SK-MEL-5 (cell line): ENCODE results near the genes LBR and EPHX1.

DNA sequence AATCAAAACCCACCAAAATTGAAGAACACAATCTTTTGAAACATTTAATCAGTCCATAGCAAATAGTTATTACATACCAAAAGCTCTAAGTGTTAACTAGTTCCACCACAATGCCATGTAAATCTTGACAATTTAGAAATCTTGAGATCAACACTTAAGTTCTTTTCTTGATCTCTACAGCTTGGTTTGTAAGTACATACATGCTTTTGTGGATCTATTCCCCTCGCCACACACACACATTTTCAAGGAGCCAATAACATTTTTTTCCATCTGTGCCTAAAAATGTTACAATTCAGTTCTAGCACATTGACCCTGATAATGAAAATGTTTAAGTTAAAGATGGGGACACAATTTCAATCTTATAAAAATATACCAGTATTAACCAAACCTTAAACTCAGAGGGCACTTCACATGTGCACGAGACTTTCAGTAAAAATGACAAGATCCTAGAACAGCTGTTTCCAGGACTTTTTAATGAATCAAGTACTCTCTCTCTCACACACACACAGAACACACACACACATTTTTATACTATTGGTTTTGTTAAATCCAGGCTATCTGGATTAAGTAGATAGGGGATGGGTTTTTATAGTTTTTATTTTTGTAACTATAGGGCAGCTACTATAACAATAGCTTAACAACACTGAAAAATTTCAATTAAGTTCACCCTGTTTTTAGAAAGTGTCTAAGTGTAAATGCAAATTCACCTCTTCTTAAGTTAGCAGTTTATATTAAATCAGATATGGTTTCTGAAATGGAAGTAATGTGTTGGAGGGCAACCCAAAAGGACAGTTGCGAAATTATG lies 29.0 kb downstream of the CNIH4 start:
RAMPAGE:
- cytosol, long total RNA = no peak
- long total RNA = no peak
- nucleus, long total RNA = no peak

GRCh38 chr1:224407732-224407931 lies 27.0 kb downstream of the WDR26 start:
RAMPAGE:
- cytosol, long total RNA = no peak
- long total RNA = no peak
- nucleus, long total RNA = no peak

RAMPAGE:
- cytosol, long total RNA = no peak
- long total RNA = no peak
- nucleus, long total RNA = no peak
These were observed 23.3 kb downstream of the WDR26 start for GRCh38 chr1:224411322-224411653.

RAMPAGE:
- cytosol, long total RNA = no peak
- long total RNA = no peak
- nucleus, long total RNA = no peak
These were observed 22.8 kb downstream of the WDR26 start for GRCh38 chr1:224411654-224412315.

RAMPAGE:
- cytosol, long total RNA = no peak
- long total RNA = no peak
- nucleus, long total RNA = no peak
These were observed 4.5 kb upstream of the WDR26 start for GRCh38 chr1:224438891-224439628.

GRCh38 chr1:225427842-225428174 lies at the start of gene LBR:
LBR (minus strand) TSS chr1:225428038.
RAMPAGE:
- cytosol, long total RNA = start-site peak on the minus strand at chr1:225428012-225428092, 1,206 and 931 reads in 2 replicates
- long total RNA = start-site peak on the minus strand at chr1:225428026-225428098, 357 and 254 reads in 2 replicates
- nucleus, long total RNA = start-site peak on the minus strand at chr1:225428000-225428090, 541 and 158 reads in 2 replicates

GRCh38 chr1:225444850-225445332 lies 17.1 kb upstream of the LBR start:
RAMPAGE:
- cytosol, long total RNA = no peak
- long total RNA = no peak
- nucleus, long total RNA = no peak

RAMPAGE:
- cytosol, long total RNA = no peak
- long total RNA = no peak
- nucleus, long total RNA = no peak
These were observed 45.4 kb upstream of the LBR start for GRCh38 chr1:225473079-225473752.

RAMPAGE:
- cytosol, long total RNA = no peak
- long total RNA = no peak
- nucleus, long total RNA = no peak
These were observed 24.4 kb upstream of the ENAH start for GRCh38 chr1:225677275-225677712.

DNA sequence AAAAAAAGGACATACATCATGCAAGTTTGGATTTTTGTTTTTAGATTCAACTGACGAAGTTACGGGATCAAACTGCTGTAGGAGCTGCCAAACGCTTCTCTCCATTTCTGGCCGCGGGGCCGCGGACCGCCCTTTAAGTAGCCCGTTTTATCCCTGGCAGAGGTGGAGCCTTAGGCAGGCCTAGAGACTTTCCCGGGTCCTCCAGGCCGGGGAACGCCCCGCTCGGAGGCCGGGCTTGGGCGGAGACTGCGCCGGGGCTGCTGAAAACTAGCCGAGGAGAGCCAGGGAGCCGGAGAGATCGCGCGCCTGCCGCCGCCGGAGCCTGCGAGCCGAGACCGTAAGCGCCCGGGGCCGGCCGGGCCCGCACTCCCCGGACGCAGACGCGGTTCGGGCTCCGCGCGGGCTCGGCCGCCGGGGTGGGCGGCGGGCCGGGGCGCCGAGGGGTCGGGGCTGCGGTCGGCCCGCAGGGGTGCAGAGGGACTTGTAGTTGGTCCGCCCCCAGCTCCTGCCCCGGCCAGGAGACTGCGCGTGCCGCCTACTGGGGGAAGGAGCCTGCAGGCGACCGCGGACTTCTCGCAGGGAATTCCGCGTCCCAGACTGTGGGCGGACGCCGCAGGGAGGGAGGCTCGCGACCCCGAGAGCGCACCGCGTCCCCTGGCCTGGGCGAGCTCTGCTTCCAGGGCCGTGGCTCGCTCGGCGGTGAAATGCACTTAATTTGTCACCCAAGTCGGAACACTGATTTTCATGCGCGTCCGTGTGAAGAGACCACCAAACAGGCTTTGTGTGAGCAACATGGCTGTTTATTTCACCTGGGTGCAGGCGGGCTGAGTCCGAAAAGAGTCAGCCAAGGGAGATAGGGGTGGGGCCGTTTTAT lies at the start of gene EPHX1:
Gene EPHX1 (plus strand): TSS at position 292 of the 874 bp plus-strand sequence.
RAMPAGE:
- cytosol, long total RNA = start-site peak on the plus strand centred at position 280 of the sequence, 36 bp wide, 971 and 856 reads in 2 replicates
- long total RNA = start-site peak on the plus strand centred at position 285 of the sequence, 25 bp wide, 268 and 452 reads in 2 replicates
- nucleus, long total RNA = no peak

RAMPAGE:
- cytosol, long total RNA = no peak
- long total RNA = no peak
- nucleus, long total RNA = no peak
These were observed 35.8 kb downstream of the TMEM63A start for GRCh38 chr1:225846006-225847197.

RAMPAGE:
- cytosol, long total RNA = no peak
- long total RNA = no peak
- nucleus, long total RNA = no peak
These were observed 8.2 kb downstream of the H3-3A start for GRCh38 chr1:226070732-226071140.

GRCh38 chr1:226132859-226133545 lies 53.5 kb downstream of the ACBD3 start:
RAMPAGE:
- cytosol, long total RNA = no peak
- long total RNA = no peak
- nucleus, long total RNA = no peak

DNA sequence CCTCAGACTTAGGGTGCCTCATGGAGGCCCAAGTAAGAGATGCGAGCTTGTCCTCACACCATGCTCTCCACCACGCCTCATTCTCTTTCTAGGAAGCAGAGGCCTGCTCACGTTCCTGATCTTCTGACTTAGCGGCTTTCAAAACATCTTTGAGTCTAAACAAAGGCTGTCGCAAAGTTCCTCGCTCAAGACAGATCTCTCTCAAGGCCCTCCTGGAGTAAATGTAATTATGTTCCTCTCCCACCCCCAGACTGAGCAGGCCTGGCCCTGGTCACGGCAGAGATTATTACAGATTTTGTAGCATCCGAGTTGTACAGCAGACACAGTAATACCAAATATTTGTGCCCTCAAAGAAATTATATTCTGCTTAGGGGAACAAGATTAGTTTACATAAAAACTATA lies 10.5 kb upstream of the MIXL1 start:
RAMPAGE:
- cytosol, long total RNA = no peak
- long total RNA = no peak
- nucleus, long total RNA = no peak

DNA sequence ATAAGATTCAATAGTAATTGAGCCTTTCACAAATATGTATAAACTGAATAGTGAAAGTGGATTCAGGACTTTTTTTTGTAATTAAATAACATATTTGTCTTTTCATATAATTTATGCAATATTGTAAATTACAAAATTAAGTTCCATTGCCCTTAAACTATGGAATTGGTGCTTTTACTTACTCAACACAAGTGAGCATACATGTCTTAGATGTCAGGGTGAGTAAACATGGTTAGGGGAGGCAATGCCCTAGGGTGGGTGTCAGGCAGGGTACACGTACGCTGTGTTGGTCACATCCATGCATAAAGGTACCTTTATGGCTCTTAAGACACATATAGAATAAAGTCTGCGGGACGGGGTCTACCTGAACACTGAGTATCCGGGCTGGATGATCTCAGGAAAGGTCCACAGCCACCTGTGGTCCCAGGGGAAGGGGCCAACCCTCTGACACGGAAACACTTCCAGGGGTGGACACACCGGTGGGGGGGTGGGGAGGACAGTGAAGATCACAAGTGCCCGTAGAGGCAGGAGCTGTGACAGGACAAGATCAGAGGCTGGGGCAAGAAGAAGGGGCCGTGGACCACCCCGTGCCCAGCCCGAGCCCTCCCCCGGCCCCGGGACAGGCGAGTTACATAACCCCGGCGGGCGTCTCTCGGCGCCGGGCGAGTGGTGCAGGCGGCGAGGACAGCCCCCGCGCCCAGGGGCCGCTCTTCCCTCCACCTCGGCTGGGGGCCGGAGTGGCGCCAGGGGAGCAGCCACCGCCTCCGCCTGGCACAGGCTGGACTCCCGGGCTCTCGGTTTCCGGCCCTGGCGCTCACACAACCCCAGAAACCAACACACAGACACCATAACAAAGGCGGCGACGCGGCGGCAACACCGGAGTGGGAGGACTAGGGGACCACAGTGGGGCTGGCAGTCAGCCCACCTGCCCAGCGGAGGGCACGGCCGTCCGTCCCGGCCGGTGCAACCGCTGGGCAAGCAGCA lies 585 bp downstream of the LIN9 start:
RAMPAGE:
- cytosol, long total RNA = no peak
- long total RNA = no peak
- nucleus, long total RNA = no peak

DNA sequence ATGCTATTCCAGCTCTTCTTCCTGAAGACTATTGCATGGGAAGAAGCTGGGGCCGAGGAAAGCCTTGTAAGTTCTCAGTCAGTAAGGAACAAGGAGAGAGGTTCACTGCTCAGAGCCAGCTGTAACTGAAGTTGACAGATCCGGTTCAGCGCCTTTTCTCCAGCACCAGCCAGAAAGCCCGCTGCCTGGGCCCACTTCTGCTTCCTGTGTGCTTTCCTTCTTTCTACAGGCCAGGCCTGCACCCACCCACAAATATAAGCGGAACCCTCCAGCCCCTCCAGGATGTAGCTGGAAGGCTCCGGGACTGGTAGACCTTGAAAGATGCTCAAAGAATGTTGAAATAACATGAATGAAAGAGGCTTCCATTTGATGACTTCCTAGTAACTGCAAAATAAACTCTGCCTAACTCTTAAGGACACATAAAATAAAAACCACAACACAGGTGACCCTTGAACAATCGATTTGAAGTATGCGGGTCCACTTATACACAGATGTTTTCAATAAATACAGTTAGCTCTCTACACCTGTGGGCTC lies 38.7 kb downstream of the PARP1 start:
RAMPAGE:
- cytosol, long total RNA = no peak
- long total RNA = no peak
- nucleus, long total RNA = no peak

DNA sequence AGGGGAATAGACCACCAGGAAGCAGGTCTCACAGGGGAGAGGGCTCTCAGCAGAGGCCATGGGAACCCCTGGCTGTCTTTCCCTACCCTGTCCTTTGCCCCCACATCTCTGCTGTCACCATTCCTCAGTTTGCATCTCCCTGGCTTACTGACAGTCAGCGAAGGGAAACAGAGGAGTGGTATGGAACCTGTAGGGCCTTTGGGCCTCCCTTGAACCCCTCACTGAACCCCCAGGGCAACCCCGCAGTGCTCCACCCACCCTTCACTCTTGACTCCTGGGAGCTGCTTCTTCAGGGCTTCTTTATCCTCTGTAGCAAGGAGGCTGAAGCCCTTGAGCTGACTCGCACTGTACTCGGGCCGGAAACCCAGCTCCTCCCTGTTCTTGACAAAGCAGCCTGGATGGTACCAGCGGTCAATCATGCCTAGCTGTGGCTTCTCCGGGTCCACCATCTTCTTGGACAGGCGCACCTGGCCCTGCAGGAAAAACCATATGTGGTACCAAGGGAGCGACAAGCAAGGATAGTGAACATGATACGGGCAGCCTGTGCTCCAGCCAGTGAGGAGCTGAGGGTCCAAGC lies 17.7 kb downstream of the PARP1 start:
RAMPAGE:
- cytosol, long total RNA = no peak
- long total RNA = no peak
- nucleus, long total RNA = no peak

DNA sequence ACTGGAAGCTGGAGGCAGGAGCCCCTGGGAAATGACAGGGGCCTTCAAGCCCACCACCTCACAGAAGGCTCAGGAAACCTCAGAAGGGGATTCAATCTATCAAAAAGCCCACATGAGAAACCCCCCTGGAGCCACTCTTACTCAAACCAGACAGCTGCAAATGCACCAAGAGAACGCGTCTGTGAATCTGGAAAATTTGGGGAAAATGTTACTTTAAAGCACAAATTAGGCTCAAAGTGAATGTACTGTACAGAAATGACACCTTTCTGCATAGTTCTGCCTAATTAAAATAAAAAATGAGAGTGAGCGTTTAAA lies 912 bp downstream of the PARP1 start:
RAMPAGE:
- cytosol, long total RNA = no peak
- long total RNA = no peak
- nucleus, long total RNA = no peak

GRCh38 chr1:226542492-226542861 lies 6.1 kb upstream of the STUM start:
RAMPAGE:
- cytosol, long total RNA = start-site peak on the minus strand at chr1:226542731-226542739, 54 and 115 reads in 2 replicates
- long total RNA = no peak
- nucleus, long total RNA = no peak

DNA sequence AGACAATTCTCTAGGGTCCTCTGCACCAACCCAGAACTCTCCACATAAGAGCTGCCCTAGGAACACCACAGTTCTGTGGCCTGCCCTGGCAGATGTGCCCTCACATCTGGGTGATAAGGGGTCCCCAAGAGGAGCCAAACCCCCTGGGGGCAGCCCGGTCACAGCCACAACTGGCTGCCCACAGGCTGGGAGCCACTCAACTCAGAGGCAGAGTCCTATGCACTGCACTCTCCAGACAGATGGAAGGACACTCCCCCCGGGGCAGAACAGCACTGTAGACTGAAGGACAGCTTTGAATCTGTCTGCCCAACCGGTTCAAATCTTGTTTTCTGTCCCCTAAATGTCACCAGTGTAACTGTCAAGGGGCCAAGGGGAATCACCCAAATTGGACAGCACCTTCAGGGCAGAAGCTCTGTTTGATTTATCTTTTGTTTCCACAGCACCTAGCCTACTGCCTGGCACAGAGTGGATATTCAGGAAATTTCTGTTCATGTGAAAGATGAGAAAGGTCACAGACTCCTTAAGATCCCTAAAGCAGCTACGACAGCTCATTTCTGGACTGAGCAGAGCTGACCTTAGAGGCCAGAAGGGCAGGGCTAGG lies 41.2 kb downstream of the ITPKB start:
RAMPAGE:
- cytosol, long total RNA = no peak
- long total RNA = no peak
- nucleus, long total RNA = no peak